Thyroid gland (tissue), 7 donors: ENCODE measurements around the genes MMP27, MMP1, MMP13, CASP4 and SLC35F2.

DNA sequence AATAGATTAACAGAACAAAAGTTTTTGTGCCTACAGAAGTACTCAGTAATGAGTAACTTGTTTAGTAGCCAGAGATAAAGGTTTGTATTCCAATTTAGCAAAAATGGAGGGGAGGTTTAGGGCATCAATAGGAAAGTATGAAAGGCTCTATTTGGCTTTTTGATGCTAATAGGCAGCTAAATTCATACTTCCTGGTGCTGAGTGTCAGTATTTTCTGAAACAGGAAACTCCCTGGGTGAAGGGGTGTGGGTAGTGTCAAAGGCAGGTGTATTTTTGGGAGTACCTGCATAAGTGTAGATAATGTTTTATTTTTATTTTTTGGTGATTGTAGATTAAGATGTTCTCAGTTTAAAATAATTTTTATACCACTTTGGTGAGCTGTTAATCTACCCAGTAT is 29.3 kb upstream of the MMP7 start:
- PRO-cap, 2 experiments, result no peak in any of the 2 experiments
- RAMPAGE, long total RNA, 5 experiments, result no peak in any of the 5 experiments

DNA sequence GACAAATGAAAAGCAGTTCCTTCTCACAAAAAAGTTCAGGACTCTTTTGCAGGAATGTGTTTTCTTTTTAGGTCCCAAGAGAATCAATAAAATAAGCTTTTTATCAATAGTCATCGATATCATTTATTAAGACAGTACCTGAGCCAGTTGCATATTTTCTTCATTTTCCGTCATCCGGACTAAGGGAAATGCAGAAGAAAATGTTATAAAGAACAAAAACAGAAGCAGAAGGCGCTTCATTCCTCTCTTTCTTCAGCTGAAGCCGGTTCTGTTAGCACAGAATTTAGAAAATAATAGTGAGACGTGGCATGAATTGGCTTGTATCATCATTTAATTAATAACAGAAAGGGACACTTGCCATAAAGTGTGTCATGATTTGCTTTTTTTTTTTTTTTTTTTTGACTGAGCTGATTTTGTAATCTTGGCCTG is at the start of gene MMP27:
MMP27 (minus strand) TSS at position 295 of the 429 bp plus-strand sequence.
- PRO-cap, 2 experiments, result no peak in any of the 2 experiments
- RAMPAGE, long total RNA, 5 experiments, result no peak in any of the 5 experiments

GRCh38 chr11:102797607-102798601 is at the start of gene MMP1:
Gene MMP1, minus strand, starts transcription at chr11:102798160.
- PRO-cap, 2 experiments, result no peak in any of the 2 experiments
- RAMPAGE, long total RNA, 5 experiments, result no peak in any of the 5 experiments

DNA sequence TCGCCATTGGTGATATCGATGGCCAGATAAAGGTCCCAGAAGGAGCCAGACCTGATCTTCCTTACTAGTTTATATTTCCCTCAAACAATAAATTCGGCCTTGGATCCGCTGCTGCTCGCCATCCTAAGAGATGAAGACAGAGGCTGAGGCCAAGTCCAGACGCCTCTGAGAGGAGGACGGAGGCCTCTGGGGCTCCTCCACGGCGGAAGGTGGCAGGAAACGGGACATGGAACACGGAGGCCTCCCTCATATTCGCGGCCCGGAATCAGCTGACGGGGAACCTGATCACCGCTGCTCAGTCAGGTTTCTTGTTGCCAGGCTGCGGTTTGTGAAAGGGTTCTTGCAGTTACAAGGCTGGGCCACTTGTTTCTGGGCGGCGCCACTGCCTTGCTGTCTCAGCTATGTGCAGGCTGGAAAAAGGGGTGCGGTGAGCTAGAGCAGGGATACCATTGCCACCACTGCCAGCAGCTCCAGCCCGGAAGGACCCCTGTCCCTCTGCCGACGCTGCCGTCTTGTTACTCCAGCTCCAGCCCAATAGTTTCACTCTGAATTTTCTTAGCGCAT is 9.9 kb upstream of the MMP1 start:
- PRO-cap, 2 experiments, result no peak in any of the 2 experiments
- RAMPAGE, long total RNA, 5 experiments, result no peak in any of the 5 experiments

- PRO-cap, 2 experiments, result no peak in any of the 2 experiments
- RAMPAGE, long total RNA, 5 experiments, result no peak in any of the 5 experiments
Observed at GRCh38 chr11:102879773-102880268, 5.0 kb upstream of the MMP12 start.

DNA sequence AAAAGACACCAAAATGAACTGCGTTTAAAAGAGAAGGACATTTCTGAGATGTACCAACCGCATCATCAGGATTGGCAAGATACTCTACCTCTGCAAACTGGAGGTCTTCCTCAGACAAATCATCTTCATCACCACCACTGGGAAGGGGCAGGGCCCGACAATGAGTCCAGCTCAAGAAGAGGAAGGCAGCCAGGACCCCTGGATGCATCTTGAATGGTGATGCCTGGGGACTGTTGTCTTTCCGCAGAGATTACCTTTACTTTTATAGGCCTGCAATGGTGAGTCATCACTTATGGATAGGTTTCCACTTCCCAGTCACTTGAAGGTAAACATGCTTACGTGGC is at the start of gene MMP13:
MMP13 (minus strand) TSS at position 235 of the 344 bp plus-strand sequence.
- PRO-cap, 2 experiments, result no peak in any of the 2 experiments
- RAMPAGE, long total RNA, 5 experiments, result no peak in any of the 5 experiments

DNA sequence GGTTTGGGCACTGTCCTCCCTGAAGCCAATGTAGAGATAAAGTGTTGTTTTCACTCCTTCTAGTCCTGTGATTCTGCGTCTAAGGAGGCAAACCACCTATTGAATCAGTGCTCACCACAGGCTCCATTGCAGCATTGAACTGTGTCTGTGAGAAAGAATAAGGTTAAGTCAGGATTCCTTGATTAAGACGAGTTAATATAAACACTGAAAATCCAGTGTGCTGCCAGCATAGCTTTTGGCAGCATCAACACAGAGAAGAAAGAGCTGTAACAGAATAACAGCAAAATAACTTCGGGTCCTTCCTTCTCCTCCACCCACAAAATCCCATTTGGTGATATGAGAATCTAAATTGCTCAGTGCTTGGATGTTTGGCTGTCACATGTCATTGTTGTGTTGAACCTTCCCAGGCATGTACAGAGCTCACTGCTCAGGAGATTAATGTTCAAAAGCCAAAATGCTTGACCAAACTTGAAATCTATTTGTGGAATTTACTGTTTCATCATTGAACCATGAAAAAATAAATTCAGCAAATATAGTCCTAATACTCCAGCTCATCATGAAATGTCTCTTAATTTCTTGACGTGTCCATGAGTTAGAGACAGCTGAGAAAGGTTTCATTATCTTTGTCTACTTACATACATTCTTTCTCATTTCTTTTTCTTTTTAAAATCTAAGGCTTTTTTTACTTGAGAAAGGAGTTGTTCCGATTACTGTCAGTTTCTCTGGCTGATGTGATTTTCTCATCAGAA is 185.1 kb upstream of the DDI1 start:
- PRO-cap, 2 experiments, result peak in 1 of 2 experiments; most common plus-strand start position 385 of the sequence (in 1); most common minus-strand start position 330 of the sequence (in 1)
- RAMPAGE, long total RNA, 5 experiments, result no peak in any of the 5 experiments

- PRO-cap, 2 experiments, result no peak in any of the 2 experiments
- RAMPAGE, long total RNA, 5 experiments, result no peak in any of the 5 experiments
Observed at GRCh38 chr11:104161991-104162549, 1.9 kb downstream of the PDGFD start.

DNA sequence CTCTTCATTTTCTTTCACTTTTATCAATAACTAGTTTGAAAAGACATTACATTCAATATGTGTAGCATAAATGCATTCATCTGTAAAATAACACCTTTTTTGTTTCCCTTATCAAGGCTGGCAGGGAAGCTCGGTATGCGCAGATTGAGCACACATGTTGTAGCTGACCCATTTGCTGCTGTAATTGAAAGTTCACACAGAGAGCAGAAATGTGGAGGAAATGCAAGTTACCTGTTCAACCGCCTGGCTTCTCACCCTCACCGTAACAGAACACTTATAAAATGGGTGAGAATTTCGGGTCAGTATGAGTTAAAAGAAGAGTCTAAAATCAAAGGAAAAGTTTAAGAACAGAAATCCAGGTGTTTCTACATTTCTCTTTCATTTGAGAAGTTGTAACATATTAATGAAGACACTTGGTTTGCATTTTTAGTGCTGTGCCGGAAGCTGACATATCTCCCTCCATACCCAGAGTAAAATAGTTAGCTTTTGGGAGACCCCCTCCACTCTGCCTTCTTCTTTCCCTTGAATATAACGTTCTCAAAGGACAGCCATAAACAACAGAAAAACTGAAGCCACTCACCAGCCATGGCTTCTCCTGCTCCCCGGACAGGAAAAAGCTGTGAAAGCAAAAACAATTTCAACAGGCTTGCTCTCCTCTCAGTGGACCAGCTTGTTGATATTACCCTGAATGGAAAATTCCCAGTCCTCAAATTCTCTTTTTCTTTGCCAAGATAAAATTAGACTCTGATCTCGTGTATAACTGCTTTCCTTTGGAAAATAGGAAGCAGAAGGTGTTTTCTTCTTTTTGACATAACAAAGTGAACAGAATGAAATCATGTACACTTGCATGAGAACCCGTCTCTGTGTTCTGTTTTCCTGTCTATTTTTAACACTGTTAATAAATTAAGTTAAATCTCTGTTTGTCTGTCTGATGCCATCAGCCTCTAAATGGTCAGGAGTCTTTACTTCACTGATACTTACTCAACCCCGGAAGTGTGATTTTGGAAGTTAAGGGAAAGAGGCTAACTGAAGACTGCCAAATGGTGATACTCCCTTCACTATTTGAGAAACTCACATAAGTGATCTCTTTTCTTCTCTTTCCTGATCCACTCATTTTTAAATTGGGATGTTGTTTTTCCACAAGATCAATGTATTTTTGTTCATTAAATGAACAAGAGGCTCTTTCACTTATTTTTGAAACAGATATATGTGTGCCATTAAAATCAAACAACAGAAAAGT is 70.1 kb downstream of the CASP4 start:
- PRO-cap, 2 experiments, result peak in 2 of 2 experiments; most common plus-strand start position 199 of the sequence (in 1); most common minus-strand start position 608 of the sequence (in 2)
- RAMPAGE, long total RNA, 5 experiments, result start-site peak on the minus strand in 3 of 5 experiments, centred at positions 608 to 609 of the sequence, 36 to 180 reads per replicate

- PRO-cap, 2 experiments, result peak in 2 of 2 experiments; most common plus-strand start chr11:104968667 (in 1); most common minus-strand start chr11:104968575 (in 2)
- RAMPAGE, long total RNA, 5 experiments, result start-site peak on the minus strand in 5 of 5 experiments, at chr11:104968538-104968587 at its widest, 17 to 305 reads per replicate
Observed at GRCh38 chr11:104968008-104968882, at the start of gene CASP4. Gene CASP4, minus strand, starts transcription at chr11:104968574.

DNA sequence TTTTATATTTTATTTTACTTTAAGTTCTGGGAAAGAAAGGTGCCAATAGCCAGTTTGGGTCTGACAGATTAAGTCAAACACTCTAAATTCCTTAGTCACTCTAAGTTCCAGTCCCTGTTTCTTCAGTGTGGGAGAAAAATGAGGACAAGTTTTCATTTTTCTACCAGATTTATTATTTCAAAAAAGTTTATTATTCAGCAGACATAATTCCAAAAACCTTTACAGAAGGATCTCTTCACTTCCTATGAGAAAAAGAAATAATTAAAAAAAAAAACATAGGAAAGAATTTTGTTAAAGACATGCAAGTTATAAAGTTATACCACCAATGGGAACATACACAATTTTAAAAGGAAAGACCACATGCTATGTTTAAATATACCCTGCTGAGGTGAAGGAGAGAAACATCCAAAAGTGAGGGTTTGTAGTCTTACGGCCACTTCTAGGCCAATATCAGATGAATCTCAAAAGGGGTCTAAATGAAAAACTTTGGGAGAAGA is 2.4 kb upstream of the CASP5 start:
- PRO-cap, 2 experiments, result no peak in any of the 2 experiments
- RAMPAGE, long total RNA, 5 experiments, result no peak in any of the 5 experiments

GRCh38 chr11:105142092-105142500 is 2.5 kb upstream of the CARD18 start:
- PRO-cap, 2 experiments, result peak in 1 of 2 experiments; most common minus-strand start chr11:105142348 (in 1)
- RAMPAGE, long total RNA, 5 experiments, result no peak in any of the 5 experiments

DNA sequence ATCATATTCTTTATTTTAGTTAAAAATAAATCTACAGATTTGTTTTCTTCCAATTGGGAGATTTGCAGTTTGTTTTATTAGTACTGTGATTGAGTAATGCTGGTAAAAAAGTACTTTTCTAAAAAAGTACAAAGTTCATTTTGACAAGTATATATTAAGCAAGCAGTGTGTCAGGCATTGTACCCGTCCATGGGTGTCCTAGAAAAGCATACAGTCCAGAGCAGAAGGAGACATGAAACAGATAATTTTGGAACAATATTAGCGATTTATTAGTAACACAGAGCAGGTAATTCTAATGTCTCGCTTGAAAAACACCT is 18.9 kb downstream of the ELMOD1 start:
- PRO-cap, 2 experiments, result no peak in any of the 2 experiments
- RAMPAGE, long total RNA, 5 experiments, result no peak in any of the 5 experiments

GRCh38 chr11:107858087-107859105 is at the start of gene SLC35F2:
Gene SLC35F2, minus strand, starts transcription at chr11:107858787.
- PRO-cap, 2 experiments, result peak in 2 of 2 experiments; most common plus-strand start chr11:107858245 (in 1); most common minus-strand start chr11:107858787 (in 2)
- RAMPAGE, long total RNA, 5 experiments, result start-site peak on the minus strand in 4 of 5 experiments, at chr11:107858781-107858915 at its widest, 22 to 774 reads per replicate

GRCh38 chr11:107929191-107929546 is 921 bp downstream of the RAB39A start:
- PRO-cap, 2 experiments, result no peak in any of the 2 experiments
- RAMPAGE, long total RNA, 5 experiments, result no peak in any of the 5 experiments

DNA sequence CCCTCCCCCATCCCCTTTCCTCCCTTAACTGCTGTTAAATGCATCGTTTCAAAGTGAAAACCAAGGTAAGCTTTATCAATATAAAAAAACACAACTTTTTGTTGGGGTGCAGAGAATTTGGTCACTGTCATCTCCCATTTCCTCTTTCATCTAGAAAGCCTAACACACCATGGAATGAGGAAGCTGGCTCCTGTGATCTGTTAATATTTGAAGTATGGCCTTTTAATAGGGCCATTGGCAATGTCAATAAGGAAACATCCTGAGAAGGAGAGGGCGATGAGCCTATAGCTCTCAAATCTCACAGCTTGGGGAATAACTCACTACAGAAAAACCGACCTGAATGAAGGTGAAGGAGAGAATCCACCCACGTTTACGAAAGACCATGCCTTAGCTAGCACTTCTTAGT is 6.9 kb downstream of the EXPH5 start:
- PRO-cap, 2 experiments, result no peak in any of the 2 experiments
- RAMPAGE, long total RNA, 5 experiments, result no peak in any of the 5 experiments

- PRO-cap, 2 experiments, result no peak in any of the 2 experiments
- RAMPAGE, long total RNA, 5 experiments, result no peak in any of the 5 experiments
Observed at GRCh38 chr11:108733425-108733783, 68.5 kb downstream of the DDX10 start.

DNA sequence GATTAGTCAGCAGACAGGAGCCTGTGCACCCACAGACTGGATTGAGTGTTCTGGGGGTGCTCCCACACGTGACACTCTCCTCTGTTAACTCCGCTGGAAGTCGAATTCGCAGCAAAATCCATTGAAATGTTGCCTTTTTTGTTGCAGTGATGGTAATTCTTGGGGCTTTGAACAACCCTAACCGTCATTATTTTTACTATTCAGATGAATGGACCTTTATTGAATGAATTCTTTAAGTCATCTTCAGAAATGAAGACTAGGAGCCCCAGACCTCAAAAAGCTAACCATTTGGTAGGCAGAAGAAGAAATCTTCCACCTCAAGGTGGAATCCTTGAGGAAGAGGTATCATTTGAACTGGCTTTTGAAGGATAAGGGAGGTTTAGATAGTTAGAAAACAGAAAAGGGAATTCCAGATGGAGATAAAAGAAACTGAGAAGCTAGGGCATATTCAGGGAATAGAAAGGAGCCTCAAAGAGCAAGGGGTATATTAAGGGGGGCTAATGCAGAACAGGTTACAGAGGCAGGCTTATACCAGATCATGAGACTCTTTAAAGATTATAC is 270.1 kb downstream of the DDX10 start:
- PRO-cap, 2 experiments, result no peak in any of the 2 experiments
- RAMPAGE, long total RNA, 5 experiments, result no peak in any of the 5 experiments

DNA sequence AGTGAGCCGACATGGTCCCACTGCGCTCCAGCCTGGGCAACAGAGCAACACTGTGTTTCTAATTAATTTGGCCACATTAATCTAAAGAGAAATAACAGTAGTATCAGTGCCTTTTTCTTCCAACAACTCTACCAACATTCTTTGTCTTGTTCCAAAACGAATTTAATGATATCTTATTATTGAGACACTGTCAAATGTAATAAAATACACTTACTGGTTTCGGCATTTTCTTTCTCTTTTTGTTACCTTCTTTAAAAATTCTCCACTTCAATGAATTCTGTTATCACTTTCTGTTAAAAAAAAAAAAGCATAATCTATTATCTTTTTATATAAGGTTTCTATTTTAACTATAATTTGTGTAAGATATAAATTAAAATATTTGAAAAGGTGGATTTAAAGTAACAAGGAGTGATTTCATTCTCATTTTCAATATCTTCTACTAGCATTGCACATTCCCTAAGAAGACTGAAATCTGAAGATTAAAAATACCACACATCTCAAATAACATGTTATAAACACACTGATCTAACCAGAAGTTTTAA is 16.9 kb downstream of the RDX start:
- PRO-cap, 2 experiments, result no peak in any of the 2 experiments
- RAMPAGE, long total RNA, 5 experiments, result no peak in any of the 5 experiments

DNA sequence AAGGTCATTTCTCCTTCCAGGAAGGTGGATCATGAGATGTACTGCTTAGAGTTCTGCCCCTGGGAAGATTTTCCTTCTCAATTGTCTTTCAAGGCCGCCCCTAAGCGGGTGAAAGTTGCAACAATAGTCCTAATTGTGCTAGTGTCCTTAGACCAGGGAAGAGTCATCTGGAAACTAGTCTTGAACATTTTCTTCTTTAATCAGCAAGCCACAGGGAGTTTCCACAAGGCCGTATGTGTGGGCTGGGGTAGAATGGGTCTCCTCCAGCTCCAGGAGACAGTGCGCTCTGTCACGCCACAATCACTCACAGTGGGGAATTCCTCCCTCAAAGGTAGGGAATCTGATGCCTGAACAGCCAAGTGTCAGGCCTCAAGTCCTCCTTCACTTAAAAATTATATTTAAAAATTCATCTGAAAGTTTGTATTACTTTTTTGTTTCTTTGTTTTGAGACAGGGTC is 53.3 kb upstream of the RDX start:
- PRO-cap, 2 experiments, result no peak in any of the 2 experiments
- RAMPAGE, long total RNA, 5 experiments, result no peak in any of the 5 experiments